Measurements from ENCODE around the genes UBE2D3, SLC9B2 and PPA2.

DNA sequence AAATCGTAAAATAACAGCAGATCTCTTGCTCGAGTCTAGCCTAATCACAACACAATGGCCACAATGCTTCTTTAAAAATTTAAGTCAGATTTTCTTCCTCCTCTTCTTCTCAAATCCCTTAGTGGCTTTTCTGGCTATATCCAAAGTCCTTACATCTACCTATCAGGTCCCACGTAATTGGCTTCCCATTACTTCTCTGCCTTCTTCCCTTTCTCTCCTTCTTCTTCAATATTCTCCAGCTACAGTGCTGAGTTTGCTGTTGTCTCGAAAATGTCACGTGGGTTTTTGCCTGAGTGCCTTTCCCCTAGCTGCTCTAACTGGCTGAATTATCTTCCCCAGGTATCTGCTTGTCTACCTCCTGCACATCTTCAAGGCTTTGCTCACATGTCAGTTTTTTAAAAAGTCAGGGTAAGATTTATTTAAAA, 90.9 kb upstream of the BANK1 start:
- RRBS: no CpG with 5 or more reads among the region's 5 CpGs

DNA sequence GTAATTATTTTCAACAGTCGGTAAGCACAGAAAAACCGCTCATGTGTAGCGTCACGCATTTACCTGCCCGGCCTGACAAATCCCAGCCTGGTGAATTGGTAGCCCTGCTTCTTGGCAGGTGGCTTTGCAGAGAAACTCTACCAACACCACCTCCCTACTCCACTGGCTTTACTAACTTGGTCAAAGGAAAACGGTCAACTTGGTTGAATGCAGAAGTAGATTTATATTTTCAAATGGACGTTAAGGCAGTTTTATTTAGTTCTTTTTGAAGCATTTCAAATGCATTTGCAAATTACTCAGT, 732 bp downstream of the BANK1 start:
- RRBS: no CpG with 5 or more reads among the region's 7 CpGs

DNA sequence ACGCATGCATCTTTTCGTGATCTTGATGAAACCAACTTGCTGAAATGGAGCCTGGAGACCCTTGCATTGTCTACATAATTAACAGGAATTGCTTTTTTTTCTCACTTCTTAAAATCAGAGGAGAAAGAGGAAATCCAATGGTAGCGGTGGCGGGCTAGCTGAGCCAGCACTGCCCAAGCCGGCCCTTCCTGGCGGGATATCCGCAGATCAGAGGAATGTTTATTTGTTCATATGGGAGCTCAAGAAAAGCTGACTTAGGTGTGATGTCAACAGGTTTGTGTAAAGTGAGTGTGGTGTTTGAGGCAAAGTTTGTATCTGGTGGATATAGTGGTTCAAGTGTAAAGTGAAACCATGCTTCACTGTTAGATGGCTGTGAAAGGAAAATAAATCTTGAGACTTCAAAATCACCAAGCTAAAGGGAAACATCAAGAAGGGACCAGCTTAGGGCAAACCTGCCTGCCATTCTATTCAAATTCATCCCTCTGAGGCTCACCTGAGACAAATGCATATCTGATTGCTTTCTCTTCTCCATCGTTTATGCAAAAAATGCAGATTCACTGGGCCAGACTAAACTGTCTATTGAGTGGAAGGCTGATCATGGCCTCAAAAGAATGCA, 561 bp upstream of the SLC39A8 start:
- RRBS: no CpG with 5 or more reads among the region's 8 CpGs

GRCh38 chr4:102541303-102541827, 40.2 kb downstream of the NFKB1 start:
- RRBS: no CpG with 5 or more reads among the region's 4 CpGs

GRCh38 chr4:102555137-102556527, 54.5 kb downstream of the NFKB1 start:
- RRBS: no CpG with 5 or more reads among the region's 10 CpGs

- RRBS: no CpG with 5 or more reads among the region's 1 CpG
Observed at GRCh38 chr4:102559605-102560071, 58.5 kb downstream of the NFKB1 start.

GRCh38 chr4:102612545-102613573, 111.7 kb downstream of the NFKB1 start:
- RRBS: no CpG with 5 or more reads among the region's 17 CpGs

- RRBS: no CpG with 5 or more reads among the region's 3 CpGs
Observed at GRCh38 chr4:102794450-102794941, 32.9 kb downstream of the UBE2D3 start.

DNA sequence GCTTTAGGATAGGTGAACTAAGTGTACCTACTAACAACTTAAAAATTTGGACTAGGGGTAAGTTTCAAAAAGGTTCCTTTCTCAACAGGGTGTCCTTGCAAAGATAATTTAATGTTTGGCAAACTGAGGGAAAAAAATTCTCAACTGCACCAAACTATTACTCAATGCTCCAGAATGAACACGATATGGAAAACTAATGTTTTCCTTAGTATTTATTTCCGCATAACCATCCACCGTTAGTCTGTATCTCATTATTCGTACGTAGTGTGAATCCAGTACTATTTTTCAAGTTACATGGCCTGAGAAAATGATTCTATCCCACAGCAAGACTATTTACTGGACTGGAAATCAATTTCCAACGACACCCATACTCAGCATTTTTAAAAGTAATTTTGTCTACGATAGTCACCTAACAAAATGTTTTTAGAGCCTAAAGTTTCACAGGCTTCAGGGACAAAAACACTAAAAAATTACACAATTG, 9.8 kb downstream of the UBE2D3 start:
- RRBS: no CpG with 5 or more reads among the region's 7 CpGs

DNA sequence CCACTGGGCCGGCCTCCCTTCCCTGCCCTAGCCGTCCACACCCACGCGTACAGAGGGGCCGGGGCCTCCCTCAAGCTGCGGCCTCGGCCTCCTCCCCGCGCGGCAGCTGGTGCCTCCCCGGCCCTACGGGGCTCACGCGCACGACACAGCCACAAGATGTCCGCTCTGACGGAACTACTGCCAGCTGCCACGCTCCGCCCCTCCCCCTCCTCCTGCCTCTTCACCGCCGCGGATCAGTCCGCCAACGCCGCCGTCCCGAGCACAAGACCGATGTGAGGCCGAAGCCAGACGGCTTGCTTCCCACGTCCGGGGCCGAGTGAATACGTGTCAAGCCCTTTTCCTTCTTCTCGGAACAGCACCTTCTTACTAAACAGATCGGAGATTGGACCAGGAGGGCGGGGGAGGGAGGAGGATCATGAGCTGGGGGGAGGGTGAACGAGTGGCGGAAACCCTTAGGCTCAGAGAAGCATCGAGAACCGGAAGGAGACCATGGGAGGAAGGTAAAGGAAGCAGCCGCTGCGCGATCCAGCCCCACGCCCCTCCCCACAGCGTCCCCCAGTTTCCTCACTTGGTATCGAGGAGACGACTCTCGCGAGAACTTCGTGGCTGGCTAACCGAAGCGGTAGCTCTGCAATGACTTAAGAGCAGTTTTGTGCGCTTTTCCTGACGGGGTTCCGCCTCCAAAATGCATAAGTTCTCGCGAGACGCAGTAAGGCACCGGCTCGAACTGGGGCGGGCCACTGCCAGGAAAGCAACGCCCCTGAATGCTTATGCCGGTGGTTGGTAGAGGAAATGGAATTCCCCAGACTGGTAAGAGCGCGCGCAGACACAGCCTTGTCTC, at the start of gene UBE2D3:
Gene UBE2D3, minus strand, starts transcription at position 176 of the 841 bp plus-strand sequence.
- RRBS: 3% methylated on average over 16 of the region's 67 CpGs

DNA sequence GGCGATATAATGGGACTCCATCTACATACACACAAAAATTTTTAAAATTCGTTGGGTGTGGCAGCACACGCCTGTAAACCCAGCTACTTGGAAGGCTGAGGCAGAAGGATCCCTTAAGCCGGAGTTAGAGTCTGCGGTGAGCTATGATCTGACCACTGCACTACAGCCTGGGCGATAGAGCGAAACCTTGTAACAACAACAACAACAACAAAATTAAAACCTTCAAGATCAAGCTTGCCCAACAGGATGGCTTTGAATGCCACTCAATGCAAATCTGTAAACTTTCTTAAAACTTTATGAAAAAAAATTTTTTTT, 1.2 kb upstream of the CISD2 start:
- RRBS: no CpG with 5 or more reads among the region's 7 CpGs

GRCh38 chr4:103076266-103076951, at the start of gene SLC9B2:
SLC9B2 (minus strand) TSS chr4:103076761.
- RRBS: 2% methylated on average over 49 of the region's 74 CpGs

GRCh38 chr4:104418245-104418702, 76.4 kb downstream of the CXXC4 start:
- RRBS: no CpG with 5 or more reads among the region's 2 CpGs

DNA sequence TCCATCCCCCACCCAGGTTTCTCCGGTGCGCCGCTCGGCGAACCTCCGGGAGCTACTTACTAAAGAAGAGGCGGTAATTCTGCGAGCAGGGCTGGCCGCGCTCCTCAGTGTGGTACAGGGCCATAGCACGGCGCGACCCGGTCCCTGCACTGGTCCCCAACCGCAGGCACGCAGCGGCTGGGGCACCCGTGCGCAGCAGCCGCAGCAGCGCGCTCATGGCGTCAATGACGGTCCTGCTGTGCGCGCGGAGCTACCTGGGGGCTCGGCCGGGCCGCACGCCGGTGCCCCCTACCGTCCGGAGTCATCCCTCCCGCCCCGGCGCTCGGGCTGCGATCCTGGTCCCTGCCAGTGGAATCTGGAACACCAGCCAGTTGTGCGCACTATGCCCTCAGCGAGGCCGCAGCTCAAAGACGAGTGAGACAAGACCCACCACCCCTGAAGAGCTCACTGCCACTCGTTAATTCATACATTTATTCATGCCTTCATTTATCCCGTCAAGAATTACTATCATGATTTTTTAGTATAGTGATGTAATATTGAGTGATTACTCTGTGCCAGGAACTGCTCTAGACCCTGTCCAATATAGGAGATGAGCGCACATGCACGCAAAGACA, at the start of gene PPA2:
Gene PPA2, minus strand, starts transcription at position 229 of the 614 bp plus-strand sequence.
- RRBS: 3% methylated on average over 6 of the region's 47 CpGs

GRCh38 chr4:105765924-105766522, 57.4 kb downstream of the GSTCD start:
- RRBS: no CpG with 5 or more reads among the region's 3 CpGs

DNA sequence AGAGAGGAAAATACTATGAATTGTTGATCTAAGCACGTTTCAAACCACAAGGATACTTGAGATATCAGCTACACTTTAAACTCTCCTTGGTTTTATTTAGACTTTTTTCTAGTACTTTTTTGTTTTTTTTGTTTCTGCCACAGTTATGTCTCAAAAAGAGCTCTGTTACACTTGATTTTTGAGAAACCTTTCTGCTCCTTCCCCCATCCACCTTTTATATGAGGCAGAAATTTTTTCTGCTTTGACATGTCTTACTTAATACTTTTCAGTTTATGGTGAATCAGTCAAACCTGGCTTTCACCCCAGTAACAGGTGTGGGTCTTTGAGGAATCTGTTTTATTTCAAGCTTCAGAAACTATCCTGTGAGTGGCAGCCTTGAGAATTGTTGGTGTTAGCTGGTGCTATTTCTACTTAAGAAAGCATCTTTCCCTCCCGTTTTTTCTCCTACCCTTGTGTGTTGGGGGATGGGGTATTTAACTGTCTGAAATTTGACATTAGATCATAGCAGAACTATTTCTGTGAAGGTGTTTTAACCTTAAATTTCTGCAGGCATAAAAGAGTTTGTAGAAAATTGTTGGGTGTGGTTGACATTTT, 2.1 kb downstream of the NPNT start:
- RRBS: no CpG with 5 or more reads among the region's 2 CpGs

GRCh38 chr4:106316672-106317049, 311 bp downstream of the AIMP1 start:
- RRBS: no CpG with 5 or more reads among the region's 10 CpGs

DNA sequence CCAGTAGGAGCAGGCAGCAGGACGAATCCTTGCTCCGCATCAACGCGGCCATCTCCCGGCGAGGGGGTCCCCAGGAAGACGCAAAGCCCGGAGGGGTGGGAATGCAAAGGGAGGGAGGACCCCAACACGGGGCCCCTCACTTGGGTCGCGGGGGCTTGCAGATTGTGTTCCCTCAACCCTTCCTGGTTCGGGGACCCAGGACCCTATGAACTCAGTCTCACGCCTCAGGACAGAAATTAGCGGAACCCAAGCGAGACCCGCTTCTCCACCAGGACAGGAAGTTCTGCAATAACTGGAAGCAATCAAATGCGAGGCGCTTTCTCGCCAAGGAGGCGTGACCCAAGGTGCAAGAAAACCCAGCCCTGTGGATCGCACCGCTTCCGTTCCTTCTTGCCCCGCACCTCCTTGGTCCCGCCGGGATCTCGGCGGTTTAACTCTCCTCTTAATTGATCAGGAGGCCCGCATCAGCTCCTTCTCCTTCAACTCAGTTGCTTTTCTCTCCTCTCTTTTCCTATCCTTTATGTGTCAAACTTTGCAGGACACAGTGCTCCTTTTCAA, 494 bp downstream of the DKK2 start:
- RRBS: no CpG with 5 or more reads among the region's 29 CpGs

DNA sequence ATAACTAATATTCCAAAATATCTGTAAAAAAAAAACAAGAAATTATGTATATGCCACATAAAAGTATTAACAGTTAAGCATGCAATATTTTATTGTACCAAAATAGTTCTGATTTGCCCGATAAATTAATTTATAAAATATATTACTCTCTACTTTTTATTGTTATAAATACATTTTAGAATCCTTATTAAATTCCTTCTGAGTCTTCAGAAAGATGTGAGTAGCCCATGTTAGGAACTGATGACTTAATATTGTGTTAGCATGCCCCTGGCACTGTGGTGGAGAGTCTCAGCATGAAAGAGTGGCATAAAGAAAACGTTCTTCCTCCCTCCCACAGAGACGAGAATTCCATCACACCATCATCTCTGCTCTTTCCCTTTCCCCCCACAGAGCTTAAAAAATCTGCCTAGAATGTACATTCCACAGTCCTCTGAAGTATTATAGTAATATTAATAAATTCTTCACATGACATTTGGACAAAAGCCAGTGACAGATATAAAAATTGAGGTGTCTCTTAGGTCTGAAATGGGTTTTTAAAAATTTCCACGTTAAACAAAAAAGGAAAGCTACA, 117.8 kb upstream of the DKK2 start:
- RRBS: no CpG with 5 or more reads among the region's 4 CpGs

DNA sequence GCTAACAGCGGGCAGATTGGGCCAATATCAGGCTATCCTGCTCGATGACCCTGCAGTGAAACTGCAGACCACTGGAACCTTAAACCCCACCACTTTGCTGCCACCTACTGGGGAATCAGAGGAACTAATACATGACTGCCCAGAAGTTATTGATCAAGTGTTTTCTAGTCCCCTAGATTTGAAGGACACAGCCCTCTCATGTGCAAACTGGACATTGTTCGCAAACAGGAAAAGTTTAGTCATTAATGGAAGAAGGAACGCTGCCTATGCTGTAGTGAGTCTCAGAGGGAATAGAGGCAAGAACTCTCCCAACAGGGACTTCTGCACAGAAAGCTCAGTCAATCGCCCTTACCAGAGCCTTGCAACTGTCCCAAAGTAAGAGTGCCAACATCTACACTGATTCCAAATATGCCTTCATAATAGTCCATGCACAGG, 17.1 kb upstream of the PAPSS1 start:
- RRBS: no CpG with 5 or more reads among the region's 5 CpGs

Data from AG04449 (cell line).